Pericardium (tissue), 1 donor: ENCODE results near the gene DNMBP.

DNA sequence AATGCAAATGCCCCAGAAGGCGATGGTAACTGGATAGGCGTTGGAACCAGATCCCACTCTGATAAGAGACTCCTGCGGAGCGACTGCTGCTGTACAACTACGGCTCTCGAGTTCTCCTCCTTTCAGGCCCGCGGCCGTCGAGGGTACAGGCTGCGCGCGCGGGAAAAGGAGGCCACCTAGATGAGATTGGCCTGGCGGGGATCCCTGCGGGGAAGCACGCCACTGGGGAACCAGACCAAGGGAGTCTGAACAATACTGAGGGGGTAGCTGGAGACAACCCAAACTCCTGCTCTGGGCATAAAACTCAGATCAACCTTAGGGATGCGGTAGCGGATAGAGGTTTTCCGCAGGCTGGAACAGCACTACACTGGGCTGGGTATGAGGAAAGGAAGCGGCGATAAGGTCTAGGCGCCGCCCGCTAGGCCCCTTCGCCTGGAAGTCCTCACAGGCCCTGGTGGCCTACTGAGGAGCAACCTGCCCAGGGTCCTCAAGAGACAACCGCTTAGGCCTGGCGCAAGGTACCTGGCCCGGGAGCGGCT, 2.8 kb upstream of the NKX2-3 start:
- RRBS = 11% methylated on average over 2 of the region's 30 CpGs

DNA sequence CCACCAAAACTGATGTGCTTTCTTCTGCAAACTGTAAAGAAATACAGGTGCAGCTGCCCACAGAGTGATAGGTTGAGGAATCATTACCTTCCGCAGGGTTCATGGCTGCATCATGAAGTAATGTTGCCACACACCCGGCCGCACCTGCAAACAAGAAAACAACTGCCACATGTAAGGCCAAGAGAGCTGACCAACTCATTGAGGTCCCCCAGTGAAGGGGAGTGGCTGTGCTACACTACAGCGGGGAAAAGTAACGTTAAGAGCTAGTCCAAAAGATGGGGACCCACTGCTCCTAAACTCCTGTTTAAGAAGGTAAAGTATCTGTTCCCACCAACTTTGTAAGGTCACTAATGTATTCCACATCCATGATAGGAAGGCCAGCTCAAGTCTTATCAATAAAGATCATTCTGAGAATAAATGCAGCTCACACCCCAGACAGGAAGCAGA, 7.8 kb downstream of the SLC25A28 start:
- RRBS = no CpG with 5 or more reads among the region's 5 CpGs

GRCh38 chr10:99621180-99621833, 1.1 kb upstream of the SLC25A28 start:
- RRBS = 1% methylated on average over 22 of the region's 39 CpGs

GRCh38 chr10:99785040-99785431, 2.6 kb downstream of the ABCC2 start:
- RRBS = no CpG with 5 or more reads among the region's 5 CpGs

DNA sequence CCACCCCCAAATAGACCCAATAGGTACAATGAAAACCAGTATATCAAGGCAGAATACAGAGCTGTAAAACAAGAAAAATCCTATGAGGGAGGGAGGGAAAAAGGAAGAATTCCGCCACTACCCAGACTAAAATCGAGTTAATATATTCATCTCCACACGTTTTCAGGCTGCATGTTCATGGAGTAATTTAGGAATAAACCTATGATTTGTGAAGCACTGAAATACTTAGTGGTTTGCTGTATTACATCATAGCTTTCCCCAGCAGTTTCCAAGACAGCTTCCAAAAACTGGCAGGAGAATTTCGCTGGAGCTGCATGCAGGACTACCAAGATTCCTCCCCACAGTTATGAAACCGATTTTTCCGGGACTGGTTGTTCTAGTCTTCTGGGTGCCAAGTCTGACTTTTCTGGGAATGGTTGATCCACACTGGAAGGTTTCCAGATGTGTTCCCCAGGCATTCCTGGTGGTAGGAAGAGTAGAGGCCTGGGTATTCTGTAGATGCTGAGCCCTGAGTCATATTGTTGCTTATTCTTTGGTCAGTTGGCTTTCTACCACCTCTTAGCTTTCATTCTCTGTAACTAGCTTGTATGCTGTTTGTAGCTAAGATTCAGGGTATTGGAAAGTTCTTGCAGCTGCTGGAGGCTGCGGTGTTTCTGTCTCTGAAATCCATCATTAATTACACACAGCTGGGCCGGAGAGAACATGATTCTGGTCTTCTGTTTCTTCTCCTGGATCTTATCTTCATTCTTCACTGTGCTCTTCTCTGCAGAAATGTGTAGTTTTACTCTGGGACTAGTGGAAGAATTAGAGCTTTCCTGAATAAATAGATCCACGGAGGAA, 6.2 kb downstream of the ABCC2 start:
- RRBS = no CpG with 5 or more reads among the region's 9 CpGs

DNA sequence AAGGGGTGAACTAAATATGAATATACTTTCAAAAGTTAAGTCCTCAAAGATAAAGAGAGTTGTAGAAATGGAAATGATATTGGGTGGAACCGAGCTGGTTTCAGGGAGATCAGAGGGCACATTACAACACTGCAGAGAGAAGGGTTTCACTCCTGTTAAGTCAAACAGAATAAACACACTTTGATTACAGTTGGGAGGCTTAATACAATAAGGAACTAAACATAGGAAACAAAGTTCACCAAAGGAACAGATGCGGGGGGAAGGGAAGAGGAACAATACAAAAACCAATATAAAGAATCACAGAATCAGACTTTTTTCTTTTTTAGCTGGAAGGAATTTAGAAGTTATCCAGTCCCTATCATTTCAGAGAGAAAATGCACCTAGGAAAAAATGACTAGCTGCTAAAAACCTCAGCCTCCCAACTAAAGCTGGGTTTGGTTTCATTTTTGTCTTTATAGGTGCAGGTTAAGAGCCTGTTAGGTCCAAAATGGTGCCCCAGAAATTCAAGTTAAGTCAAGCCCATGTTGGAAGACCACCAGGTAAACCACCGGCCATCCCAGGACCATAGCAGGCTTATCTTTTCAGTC, 82.0 kb downstream of the DNMBP start:
- RRBS = no CpG with 5 or more reads among the region's 3 CpGs

DNA sequence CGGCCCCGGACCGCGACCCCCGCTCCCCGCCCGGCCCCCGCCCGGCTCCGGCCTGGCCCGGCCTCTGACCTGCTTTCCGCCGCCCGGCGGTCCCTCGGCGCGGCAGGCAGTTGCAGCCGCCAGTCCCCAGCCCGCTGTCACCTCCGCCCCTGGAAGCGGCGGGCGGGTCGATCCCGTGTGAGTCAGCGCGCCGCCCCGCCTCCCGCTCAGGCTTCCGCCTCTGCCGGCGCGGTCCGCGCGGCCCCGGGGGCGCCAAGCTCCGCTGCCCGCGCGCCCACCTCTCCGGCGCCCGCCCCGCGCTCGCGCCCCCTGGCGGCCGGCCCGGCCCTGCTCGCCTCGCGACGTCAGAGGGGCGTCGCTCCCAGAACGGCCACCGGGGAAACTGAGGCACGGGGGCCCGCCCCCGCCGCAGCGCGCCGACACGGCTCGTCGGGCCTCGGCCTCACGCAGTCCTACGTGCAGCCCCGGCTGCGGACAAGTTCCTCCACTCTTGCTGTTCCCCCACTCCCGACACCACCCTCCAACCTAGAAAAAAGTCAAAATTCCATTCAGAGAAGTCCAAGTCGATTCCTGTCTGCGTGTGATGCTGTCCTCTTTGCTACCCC, at the start of gene DNMBP:
DNMBP (minus strand) TSS at position 179 of the 605 bp plus-strand sequence.
- RRBS = 1% methylated on average over 24 of the region's 80 CpGs

- RRBS = no CpG with 5 or more reads among the region's 4 CpGs
These were observed 28.2 kb upstream of the DNMBP start for GRCh38 chr10:100037999-100038220.

- RRBS = no CpG with 5 or more reads among the region's 12 CpGs
These were observed 8.7 kb upstream of the CWF19L1 start for GRCh38 chr10:100276129-100276474.

GRCh38 chr10:100291292-100291863, 4.9 kb upstream of the BLOC1S2 start:
- RRBS = no CpG with 5 or more reads among the region's 4 CpGs

- RRBS = no CpG with 5 or more reads among the region's 4 CpGs
These were observed 49.8 kb upstream of the WNT8B start for GRCh38 chr10:100412907-100413447.

DNA sequence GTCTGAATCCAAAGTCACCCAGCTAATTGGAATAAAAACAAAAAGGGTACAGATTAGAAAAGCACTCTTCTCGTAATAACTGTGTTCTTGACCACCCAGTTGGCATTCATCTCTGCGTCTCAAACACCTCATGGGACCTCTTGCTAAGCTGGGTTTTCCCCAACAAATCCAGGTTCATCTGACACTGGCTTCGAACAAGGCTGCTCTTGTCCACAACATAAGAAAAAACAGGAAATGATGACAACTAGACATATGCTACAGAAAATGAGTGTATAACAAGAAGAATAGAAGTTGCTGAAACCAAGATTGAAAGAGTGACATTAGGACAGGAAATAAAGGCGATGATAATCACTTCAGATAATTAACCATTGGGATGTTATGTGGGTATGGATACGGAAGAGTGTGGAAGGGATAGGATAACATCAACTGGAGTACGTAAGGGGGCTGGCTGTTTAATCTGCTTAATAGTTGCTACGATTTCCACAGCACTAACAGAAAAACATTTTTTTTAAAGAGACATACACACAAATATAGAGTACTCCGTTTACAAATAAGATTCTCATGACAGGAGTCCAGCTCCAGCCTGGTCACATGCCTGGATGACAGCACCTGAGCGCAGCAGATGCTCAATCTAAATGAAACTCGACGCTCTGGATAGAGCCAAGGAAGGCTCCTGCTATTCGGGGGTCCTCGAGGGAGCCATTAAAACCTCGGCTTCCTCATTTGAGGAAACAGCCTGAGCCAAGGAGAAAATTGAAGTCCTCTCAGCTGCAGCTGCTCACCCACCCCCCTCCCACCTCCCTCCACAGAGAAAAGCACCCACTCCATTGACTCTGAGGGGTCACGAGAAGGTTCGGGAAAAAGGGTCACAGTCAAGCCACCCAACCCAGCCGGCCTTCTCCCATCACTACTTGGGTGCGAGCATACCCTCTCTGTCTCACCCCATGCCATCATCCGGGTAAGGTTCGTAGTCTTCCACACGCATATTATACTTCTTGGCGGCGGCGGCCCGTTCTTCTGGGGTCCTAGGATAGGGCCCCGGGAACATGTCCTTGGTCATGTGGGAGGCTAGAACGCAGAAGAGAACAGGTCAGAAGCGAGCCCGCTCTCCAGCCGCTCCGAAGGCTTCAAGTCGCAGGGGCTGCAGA, 858 bp downstream of the NDUFB8 start:
- RRBS = 2% methylated on average over 8 of the region's 32 CpGs

DNA sequence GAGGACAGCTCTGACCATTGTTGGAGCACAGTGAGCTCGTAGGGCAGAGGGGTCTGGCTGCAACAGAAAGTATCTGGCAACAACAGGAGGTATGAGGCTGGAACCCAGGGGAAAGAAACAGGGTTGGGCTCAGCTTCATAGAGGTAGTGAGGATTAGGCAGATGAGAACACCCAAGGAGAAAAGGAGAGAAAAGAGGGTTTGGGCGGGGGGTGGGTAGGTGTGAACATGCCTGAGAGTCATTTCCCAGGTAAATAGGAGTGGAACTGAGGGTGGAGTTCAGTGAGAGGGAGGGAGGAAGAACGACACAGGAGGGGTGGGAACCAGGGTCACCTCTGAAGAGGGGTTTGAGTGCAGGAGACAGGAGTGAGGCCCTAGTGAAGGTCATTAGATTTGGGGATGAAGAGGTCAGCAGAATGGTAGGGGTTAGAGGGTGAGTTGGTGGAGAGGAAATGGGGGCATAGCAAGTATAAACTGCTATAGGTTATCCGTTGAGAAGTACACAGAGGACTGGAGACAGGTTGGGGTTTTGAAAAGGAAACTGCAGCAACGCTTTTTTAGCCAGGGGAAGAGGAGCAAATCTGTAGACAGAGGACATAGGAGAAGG, 28.7 kb downstream of the HIF1AN start:
- RRBS = no CpG with 5 or more reads among the region's 5 CpGs

- RRBS = no CpG with 5 or more reads among the region's 20 CpGs
These were observed 7.1 kb upstream of the PAX2 start for GRCh38 chr10:100738188-100738794.

- RRBS = no CpG with 5 or more reads among the region's 22 CpGs
These were observed 30.0 kb upstream of the SLF2 start for GRCh38 chr10:100882692-100883150.

GRCh38 chr10:100916566-100917269, 4.0 kb downstream of the SLF2 start:
- RRBS = no CpG with 5 or more reads among the region's 7 CpGs

DNA sequence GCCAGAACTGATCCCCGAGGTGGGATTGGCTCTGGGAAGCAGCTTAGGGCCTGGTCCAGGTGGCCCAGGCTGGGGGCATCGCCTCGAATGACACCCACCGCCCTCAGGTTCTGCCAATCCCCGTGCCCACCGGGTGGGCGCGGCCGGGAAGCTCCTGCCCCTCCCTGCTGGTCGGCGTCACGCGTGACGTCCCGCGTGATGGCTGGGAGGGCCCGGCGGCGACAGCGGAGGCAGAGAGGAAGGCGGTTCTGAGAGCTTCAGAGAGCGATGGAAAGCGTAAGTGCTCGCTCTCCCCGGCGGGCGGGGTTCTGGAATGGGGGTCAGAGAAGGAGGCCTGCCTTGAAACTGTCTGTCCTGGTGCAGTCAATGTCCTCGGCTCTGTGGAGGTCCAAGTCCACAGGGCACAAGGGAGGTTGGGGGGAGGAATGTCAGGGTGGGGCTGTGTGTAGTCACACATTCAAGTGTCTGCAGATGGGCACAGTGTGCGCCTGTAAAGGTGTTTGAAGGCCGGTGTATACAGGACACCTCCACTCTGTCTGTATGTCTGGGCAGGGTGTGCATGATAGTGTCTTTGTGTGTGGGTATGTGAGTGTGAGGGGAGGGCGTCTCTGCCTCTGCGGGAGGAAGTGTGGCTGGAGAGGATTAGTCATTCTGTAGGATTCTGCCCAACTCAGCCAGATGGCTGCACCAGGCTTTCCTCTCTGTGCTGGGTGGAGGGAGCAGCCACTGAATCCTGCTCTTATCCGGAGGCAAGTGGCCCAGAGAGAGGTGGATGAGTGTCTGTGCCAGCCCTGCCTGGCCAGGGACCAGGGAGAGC, 1.4 kb downstream of the SFXN3 start:
- RRBS = 2% methylated on average over 17 of the region's 33 CpGs

DNA sequence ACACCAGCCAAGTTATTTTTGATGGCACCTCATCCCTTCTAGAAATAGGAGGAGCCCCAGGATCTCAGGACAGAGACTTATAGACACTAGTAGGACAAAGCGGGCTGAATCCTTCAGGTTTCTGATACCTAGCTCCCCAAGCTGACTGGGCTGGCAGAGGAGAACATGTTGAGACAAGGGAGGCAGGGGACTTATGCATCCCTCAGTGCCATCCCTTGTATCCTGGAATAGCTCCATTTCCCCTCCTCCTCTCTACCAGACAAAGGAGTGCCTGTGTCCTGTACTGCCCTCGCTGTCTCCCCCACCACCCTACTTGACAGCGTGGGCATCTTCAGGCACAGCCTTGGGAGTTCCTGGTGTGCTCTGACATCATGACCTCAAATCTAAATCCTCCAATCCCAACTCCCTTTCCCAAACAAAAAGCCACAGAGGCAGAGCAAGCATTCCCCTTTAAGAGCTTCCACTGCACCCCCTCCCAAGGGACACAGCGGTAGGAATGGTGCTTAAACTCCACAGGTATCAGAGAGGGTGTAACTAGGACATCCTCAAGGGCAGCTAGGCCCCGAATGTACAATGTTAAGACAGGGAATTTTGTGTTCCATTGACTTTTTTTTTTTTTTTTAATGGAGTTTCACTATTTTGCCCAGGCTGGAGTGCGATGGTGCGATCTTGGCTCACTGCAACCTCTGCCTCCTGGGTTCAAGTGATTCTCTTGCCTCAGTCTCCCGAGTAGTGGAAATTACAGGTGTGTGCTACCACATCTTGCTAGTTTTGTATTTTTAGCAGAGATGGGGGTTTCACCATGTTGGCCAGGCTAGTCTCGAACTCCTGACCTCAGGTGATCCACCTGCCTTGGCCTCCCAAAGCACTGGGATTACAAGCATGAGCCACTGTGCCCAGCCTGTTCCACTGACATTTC, 9.2 kb downstream of the SFXN3 start:
- RRBS = no CpG with 5 or more reads among the region's 9 CpGs